Cardiac septum (tissue), 1 donor: Measurements from ENCODE around the gene IGF1R.

DNA sequence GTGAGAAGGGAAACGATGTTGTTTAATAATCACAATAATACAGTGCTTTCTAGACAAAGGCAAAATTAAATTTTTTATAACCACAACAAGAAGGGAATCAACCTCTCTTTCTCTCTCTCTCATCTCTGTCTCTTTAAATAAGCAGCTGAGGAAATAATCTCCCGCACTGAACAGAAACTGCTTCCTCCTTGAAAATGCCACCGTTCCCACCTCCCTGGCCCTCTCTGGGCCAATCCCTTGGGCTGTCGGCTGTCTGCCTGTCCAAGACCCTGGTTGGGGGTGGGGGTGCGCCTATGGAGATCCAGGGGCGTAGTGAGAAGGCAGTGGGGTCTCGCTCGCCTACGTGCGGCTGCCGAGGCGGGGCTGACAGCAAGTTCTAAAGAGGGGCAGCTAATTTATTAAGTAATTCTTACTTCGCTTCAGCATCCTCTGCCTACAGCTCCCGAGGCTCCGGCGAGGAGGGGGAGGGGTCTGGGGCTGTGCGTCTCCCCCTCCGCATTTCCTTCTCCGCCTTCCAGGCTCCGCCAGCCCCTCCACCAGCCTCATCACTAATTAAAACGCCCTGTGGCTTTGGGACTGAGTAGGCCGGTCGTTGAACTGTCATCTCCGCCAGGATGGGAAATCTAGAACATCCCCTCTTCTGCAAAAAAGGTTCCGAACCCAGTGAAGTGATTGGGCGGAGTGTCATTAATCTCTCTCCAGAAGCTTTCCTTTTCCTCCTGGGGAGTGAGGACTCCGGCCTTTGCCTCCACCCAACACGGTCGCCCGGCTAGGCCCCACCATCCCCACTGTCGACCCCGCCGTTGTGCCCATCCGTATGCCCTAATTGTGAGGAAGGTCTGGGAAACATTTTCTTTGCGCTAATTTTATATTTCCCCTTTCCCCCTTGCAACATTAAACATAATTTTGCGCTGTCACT is 16.8 kb downstream of the NR2F2 start:
- PRO-cap, result bidirectional peak, plus-strand start at position 170 of the sequence, minus-strand start at position 127 of the sequence; bidirectional peak, plus-strand start at position 583 of the sequence, minus-strand start at position 550 of the sequence

- PRO-cap, result no peak
These were observed 31.0 kb downstream of the NR2F2 start for GRCh38 chr15:96361304-96362054.

- PRO-cap, result unidirectional peak, minus-strand start at chr15:96897176
These were observed 566.5 kb downstream of the NR2F2 start for GRCh38 chr15:96896952-96897410.

DNA sequence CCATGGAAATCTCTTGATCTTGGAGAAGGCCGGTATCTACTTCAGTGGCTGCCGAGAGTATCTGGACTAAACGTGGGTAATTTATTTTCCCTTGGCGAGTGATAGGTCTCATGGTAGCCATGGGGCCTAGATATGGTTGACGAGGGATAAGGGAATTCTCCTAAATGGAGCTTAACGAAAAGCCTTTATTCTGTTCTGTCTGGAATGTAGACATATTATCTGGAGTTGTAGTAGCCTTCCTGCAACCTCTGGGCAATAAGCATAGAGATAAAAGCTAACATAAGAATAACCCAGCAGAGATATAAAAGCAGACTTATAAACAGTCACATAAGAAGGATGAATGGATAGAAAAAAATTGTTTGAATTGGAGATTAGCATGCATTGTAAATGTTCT is 281.3 kb upstream of the ARRDC4 start:
- PRO-cap, result no peak

DNA sequence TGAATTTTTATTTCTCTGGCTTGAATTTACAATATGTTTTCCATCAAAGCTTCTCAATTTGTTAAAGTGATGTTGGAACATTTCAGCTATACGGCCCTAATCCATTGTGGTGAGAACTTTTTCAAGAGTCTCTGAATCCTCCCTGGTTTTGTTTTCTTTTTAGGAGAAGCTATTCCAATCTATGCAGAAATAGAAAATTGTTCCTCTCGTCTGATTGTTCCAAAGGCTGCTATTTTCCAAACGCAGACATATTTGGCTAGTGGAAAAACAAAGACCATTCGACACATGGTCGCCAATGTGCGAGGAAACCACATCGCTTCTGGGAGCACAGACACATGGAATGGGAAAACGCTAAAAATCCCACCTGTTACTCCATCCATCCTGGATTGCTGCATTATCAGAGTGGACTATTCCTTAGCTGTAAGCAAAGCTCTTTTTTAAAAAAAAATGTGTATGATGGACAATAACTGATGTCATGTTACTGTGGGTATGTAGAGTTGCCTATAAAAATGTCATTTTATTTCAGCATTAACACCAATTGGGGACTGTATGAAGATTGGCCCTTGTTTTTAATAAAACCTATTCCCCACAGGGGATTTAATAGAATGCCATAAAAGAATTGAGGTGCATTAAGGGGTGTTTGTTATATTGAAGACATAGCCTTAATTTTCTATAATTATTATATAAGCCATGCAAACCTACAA is 8.6 kb downstream of the ARRDC4 start:
- PRO-cap, result no peak

GRCh38 chr15:97970473-97970993 is 10.0 kb downstream of the ARRDC4 start:
- PRO-cap, result no peak

DNA sequence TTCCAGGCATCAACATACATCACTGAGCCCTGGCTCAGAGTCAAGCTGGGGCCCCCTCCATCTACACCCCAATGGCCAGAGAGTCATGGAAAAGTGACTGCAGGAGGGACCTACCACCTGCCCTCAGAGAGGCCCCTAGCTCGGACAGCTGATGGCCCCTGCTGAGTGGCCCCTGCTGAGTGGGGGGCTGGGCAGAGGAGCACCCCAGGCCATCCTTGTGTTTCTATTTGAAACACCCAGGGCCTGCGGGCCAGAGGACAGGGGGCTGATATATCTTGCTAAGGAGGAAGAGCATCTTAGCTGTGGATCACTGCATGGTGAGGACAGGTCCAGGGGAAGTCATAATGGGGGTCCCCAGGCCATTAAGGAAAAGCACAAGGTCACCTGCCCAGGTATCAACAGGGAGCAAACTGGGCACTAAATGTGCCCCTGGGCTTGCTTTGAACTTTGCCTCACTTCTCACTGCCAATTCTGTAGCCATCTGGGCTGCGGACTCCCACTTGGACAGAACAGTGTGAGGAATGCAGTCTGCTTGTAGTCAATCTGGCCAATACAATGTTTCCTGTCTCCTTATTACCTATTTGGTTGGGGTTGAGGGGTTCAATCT is 21.1 kb downstream of the ARRDC4 start:
- PRO-cap, result no peak

- PRO-cap, result no peak
These were observed 621 bp upstream of the IGF1R start for GRCh38 chr15:98647842-98647993.

- PRO-cap, result bidirectional peak, plus-strand start at chr15:98648539, minus-strand start at chr15:98648288; unidirectional peak, plus-strand start at chr15:98648840; bidirectional peak, plus-strand start at chr15:98648954, minus-strand start at chr15:98648964
These were observed at the start of gene IGF1R for GRCh38 chr15:98648435-98649216. Gene IGF1R (plus strand): TSS chr15:98648539.

GRCh38 chr15:98649998-98650229 is 1.6 kb downstream of the IGF1R start:
- PRO-cap, result no peak

- PRO-cap, result bidirectional peak, plus-strand start at chr15:98650689, minus-strand start at chr15:98650551; bidirectional peak, plus-strand start at chr15:98650893, minus-strand start at chr15:98650784; bidirectional peak, plus-strand start at chr15:98651371, minus-strand start at chr15:98651346
These were observed 2.5 kb downstream of the IGF1R start for GRCh38 chr15:98650433-98651564.

GRCh38 chr15:98660237-98660764 is 12.0 kb downstream of the IGF1R start:
- PRO-cap, result no peak

DNA sequence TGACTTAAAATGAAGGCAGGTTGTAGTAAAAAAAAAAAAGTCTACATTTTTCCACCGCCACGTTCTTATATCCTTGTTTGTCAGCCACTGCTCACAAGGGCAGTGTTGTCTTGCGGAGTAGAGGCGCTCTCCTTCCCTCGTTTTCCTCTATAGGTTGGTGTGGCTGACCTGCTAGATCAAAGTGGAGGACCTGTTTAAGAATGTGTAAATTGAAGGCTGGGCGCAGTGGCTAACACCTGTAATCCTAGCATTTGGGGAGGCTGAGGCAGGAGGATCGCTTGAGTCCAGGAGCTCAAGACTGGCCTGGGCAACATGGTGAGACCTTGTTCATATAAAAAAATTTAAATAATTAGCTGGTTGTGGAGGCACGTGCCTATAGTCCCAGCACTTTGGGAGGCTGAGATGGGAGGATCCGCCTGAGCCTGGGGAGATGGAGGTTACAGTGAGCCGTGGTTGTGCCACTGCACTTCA is 65.8 kb downstream of the IGF1R start:
- PRO-cap, result no peak

DNA sequence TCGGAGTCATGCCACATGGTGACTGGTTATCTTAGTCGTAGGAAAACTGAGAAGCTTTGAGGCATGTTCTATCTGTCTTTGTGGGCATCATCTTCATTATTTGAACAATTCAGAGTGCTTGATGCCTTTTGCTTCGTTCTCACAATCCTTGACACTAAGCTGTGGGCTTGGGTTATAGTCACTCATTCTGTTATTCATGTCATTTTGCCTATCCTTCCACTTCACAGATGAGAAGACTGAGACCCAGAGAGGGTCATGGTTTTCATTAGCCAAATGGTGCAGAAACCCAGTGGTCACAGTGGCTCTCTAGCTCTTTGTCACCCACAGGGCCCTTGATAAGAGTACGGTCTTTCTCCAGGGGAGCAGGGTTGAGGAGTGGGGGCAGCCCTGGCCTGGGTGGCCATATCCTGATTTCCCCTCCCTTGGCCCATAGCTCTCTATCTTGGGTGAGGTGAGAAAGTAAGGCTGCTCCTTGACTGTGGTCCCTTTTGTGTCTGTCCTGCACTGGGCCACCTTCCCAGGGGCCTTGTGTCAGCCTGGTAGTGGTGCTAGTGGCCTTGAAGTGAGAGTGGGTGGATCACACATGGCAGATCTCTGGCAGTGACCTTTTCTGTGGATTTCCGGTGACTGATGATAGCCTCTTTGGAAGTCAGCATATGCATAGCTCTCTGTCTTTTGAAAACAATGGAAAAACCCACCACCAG is 130.0 kb downstream of the IGF1R start:
- PRO-cap, result no peak

GRCh38 chr15:98779534-98780129 is 131.3 kb downstream of the IGF1R start:
- PRO-cap, result no peak

- PRO-cap, result unidirectional peak, plus-strand start at chr15:98800600
These were observed 152.2 kb downstream of the IGF1R start for GRCh38 chr15:98800396-98800981.

DNA sequence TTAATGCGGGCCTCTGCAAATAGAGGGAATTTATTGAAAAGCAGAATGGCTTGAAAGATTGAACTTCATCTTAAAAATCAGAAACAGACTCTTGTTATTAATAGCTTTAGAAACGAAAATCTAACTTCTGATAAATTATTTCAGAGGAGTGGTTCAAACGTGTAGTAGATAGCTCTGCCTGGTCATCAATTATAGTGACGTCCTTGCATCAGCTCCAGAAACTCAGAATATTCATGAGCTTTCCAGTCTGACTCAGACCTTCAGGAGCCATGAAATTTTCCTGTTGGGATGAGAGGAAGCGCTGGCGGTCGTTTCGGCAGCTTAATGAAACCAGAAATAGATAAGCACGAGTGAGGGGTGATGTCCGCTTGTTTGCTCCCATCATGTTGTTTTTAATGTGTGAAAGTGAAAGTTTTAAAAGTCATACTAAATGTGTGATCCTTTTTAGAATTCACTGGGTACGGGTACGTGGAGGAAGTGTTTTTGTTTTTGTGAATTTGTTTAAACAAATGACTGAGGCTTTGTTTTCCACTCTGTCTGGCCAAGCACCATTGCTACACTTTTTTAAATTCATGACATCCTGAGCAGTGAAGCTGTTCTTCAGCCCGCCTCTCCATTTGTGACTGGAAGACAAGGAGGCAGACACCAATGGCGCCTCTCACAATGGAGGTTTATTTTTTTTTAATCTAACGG is 141.0 kb downstream of the PGPEP1L start:
- PRO-cap, result bidirectional peak, plus-strand start at position 283 of the sequence, minus-strand start at position 193 of the sequence

DNA sequence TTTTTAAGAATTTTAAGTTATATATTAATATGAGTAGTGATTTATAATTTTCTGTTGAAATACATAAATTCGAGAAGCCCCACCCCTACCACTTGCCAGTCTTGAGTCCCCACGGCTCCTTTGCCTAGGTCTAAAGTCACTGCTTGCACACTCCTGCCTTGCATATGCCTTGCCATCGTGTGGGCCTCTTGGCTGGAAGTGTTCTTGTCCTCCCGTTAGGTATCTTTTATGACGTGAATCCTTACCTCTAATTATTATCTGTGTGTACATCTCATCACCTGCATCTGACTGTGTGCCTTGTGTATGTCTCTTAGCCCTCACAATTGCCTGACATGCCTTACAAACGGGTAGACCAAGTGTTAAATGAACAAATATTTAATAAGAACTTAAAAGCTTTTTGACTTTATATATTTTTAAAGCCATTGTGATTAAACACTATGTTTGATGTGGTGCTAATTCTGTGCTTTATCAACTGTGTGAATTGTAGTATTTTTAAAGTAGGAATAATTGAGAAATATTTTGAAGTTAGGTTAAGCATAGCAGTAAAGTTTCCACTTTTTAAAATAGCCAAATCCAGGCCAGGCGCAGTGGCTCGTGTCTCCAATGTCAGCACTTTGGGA is 140.1 kb downstream of the PGPEP1L start:
- PRO-cap, result no peak

GRCh38 chr15:98896204-98897489 is 110.9 kb downstream of the PGPEP1L start:
- PRO-cap, result no peak

DNA sequence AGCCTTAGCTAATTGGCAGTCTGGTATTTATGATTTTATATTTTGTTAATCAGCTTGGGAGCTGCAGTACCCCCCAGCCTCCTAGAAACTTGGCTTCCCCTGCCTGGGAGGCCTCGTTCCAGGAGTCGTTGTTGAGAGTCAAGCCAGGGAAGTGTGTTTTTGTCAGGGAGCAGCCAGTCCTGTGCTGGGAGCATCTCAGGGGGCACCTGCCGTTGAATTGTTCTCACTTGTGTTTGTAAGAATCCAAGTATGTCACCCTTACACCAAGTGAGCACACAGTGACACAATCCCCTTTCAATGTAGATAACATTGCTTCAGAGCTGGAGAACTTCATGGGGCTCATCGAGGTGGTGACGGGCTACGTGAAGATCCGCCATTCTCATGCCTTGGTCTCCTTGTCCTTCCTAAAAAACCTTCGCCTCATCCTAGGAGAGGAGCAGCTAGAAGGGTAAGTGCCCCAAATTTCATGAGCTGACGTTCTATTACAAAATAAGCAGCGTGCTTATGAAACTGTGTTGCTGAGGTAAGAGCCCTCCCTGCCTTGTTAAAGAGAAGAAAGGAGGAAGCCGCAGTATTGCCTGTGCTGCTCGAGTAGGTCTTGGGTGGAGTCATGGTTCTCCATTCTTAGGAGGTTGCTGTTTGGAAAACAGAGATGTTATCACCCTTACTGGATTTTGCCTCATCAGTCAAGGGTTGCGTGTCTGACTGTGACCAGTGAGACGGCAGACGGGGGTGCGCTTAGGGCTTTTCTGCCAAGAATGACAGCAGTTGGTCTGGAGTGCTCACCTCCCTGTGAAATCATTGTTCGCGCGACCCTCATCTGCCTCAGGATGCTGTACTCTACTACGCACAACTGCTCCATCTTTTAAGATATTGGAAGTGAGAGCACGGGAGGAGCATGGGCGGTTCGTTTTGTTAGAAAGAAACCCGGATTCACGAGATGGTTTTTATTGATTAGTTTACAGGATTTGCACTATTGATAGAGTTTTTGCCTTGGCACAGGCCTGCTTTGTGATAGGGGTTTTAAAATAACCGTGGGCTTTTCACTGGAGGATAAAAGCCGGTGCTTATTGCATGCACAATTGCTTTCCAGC is 108.1 kb downstream of the PGPEP1L start:
- PRO-cap, result no peak